Measurements from ENCODE around the genes RTRAF, BMP4 and SAMD4A.

- RRBS, result 1% methylated on average over 34 of the region's 65 CpGs
These were observed at the start of gene RTRAF for GRCh38 chr14:51989455-51990595. Gene RTRAF (plus strand): TSS chr14:51989546.

- RRBS, result no CpG with 5 or more reads among the region's 3 CpGs
These were observed 23.9 kb downstream of the RTRAF start for GRCh38 chr14:52013252-52013566.

- RRBS, result no CpG with 5 or more reads among the region's 5 CpGs
These were observed 38.5 kb downstream of the PTGER2 start for GRCh38 chr14:52352521-52353027.

DNA sequence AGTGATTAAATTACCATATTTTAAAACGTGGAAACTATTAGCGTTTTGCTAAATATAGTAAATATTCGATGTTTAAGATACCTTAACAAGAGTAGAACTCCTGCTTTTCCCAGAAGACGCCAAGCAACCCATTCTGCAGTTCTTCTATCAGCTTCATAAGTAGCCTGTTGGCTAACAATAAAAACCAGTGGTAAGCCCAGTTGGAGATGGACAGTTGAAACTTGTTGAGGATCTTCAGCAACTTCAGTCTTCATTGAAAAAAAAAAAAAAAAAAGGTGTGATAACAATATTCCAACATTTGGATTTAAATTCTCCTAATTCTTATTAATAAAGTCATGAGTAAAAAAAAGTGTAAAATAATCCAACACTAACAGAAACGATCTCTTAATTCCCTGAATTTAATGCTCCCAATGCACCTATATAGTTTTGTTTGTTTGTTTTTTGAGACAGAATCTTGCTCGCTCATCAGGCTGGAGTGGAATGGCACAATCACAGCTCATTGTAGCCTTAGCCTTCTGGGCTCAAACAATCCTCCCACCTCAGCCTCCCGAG, 61.5 kb downstream of the TXNDC16 start:
- RRBS, result no CpG with 5 or more reads among the region's 7 CpGs

GRCh38 chr14:52642291-52643330, 52.7 kb downstream of the ERO1A start:
- RRBS, result no CpG with 5 or more reads among the region's 6 CpGs

DNA sequence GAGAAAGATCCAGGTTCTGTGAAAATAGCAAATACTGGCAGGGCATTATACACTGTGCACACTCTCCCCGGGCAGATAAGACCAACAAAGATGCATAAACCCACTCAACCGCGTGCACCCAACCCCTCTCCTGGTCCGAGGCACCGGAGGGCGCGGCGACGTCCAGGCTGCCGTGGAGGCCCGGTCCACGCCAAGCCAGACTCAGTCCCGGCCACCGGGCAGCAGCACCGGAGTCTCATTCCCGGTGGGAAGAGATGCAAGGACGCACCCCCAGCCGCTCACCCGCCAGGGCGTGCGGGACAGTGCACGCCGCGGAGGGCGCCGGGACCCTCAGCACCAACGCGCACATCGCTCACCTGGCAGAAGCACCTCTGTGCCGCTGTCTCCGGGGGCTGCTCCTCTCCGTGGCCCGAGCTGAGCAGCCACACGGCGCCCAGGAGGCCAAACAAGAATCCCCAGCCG, 315 bp downstream of the ERO1A start:
- RRBS, result 1% methylated on average over 28 of the region's 36 CpGs

DNA sequence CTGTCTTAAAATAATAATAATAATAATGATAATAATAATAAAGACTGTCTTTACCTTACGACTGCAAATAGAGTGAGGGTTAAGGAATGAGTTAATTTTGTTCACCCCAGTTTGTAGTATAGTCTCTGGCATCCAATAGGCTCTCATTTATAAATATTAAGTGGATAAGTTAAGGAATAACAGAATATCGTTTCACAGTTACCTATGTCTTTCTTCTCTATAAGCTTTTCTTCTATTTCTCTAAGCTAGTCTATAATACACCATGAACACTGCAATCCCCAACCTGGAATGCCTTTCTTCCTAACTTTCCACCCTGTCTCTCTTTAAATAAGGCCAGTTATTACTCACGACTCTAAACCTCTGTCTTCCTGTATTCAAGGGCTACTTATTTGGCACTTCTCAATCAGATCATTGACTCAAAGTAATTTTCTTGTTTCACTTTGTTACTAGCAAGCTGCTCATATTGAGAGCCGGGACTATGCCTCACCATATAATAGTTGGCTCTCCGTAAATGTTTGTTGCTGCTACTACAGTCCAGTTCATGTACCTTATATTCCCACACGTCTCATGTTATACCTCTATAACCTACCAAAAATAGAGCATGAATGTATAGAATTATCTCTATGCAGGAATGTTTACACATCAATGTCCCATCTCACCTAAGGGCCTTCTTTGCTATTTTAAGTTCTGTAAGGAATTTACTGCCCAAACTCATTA, 13.5 kb downstream of the FERMT2 start:
- RRBS, result no CpG with 5 or more reads among the region's 6 CpGs

- RRBS, result no CpG with 5 or more reads among the region's 13 CpGs
These were observed 1.4 kb upstream of the FERMT2 start for GRCh38 chr14:52951998-52952809.

DNA sequence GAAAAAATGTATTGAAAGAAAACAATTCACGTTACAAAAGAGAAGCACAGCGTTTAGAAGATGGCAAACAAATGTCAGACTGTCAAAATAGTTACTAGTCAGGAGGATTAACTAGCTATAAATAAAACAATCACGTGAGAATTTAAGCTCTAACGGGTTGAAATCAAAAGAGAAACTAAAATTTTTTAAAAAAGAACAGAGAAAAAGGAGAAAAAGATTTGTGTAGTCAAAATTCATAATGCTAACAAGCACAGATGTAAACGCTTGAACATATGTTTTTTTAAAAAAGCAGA, 26.4 kb downstream of the DDHD1 start:
- RRBS, result no CpG with 5 or more reads among the region's 5 CpGs

DNA sequence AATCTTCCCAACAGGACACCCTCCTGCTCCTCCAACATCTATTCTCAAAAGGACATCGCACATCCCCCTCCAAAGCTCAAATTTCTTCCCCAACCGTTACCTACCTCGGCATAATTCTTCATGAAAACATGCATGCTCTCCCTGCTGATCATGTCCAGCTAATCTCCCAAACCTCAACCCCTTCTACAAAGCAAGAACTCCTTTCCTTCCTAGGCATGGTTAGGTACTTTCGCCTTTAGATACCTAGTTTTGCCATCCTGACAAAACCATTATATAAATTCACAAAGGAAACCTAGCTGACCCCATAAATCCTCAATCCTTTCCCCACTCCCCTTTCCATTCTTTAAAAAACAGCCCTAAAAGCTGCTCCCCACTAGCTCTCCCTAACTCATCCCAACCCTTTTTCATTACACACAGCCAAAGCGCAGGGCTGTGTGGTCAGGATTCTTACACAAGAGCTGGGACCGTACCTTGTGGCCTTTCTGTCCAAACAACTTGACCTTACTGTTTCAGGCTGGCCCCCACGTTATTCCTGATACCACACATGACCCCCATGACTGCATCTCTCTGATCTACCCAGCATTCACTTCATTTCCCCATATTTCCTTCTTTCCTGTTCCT, 21.2 kb downstream of the DDHD1 start:
- RRBS, result no CpG with 5 or more reads among the region's 7 CpGs

DNA sequence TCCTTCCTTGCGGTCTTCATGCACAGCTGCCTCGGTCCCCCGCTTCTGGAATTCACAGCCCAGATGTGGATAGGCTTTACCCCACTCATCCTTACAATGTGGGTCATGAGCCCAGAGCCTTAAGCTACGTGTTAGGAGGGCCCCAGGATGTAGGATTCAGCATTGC, 239 bp upstream of the DDHD1 start:
- RRBS, result no CpG with 5 or more reads among the region's 4 CpGs

DNA sequence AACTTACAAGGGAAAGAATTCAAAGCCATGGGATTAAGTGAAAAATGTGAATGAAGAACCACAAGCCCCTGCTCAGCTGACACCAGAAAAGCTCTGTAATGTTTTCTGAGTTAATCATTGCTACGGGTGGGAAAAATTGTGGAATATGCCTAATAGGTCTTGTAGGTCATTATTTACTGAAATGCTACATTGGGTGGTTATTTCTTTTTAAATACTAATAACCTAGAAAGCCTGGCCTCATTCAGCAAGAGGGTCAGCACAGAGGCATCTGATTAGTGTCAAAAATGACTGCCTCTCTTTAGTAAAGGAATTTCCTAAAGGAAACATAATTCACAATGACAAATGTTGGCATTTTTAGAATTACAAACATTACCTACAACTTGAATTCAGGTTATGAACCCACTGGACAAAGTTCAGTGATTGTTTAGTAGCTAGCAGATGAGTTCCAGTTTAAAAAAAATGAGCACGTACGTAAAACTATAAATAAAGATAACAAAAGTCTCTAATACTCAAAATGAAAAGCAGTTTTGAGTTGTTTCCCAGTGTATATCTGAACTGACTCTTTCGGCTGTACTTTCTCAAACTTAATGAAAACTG, 75.3 kb downstream of the BMP4 start:
- RRBS, result no CpG with 5 or more reads among the region's 4 CpGs

DNA sequence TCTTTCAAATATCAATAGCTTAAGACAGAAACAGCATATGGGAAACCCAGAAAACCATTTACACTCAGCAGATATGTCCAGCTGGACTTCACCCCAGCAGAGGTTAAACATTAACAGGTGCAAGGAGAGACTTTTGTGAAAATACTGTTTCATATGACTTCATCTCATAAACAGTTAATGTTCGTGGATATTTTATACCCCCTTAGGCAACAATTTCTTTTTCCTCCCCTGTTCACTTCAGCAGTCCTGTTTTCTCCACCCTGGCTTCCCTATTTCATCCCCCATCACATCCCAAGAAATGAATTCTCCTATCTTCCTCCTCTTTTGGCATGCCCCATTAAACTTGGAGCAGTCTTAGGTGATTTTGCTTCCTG, 68.0 kb downstream of the BMP4 start:
- RRBS, result no CpG with 5 or more reads among the region's 1 CpG

GRCh38 chr14:53949680-53950703, 6.6 kb downstream of the BMP4 start:
- RRBS, result 79% methylated on average over 4 of the region's 25 CpGs

DNA sequence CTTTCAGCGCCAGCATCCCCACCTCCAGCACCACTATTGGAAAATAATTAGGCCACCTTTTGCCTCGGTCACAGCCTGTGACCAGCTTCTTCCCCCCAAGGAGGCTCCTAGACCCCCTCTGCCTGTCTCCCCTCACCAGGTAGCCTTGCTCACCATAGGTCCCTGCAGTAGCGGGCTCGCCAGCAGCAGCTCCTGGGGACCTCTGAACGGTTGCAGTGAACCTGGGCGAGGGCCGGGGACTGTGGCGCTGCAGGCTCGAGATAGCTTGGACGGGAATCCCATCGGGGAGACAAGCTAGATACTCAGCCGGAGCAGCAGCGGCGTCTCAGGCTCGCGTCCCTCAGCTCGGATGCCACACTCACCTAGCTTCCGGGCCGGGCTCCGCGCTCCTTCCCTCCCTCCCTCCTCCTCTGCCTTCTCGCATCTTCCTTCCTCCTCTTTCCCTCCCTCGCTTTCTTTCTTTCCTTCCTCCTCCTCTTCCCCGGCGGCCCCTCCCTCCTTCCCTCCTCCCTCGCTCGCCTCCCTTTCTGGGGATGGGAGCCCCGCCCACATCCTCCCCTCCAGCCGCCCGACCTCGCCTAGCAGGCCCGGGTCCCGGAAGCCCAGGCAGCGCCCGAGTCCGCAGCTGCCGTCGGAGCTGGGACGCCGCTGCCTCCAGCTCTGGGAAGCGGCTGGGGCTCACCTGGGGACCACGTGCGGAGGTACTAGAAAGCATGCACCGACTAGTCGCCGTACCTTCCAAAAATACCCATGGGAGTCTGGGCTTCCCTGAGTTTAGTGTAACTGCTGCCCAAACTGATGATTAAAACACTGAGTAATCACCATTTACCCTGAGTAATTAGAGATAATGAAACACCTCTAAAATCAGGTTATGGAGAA, at the start of gene BMP4:
TSS of gene BMP4 (minus strand) at position 429 of the 879 bp plus-strand sequence.
- RRBS, result 2% methylated on average over 17 of the region's 46 CpGs

GRCh38 chr14:54349121-54349709, 47.6 kb upstream of the CDKN3 start:
- RRBS, result no CpG with 5 or more reads among the region's 21 CpGs

GRCh38 chr14:54367008-54367498, 29.8 kb upstream of the CDKN3 start:
- RRBS, result no CpG with 5 or more reads among the region's 7 CpGs

- RRBS, result no CpG with 5 or more reads among the region's 6 CpGs
These were observed 5.6 kb downstream of the CNIH1 start for GRCh38 chr14:54435384-54436116.

- RRBS, result 6% methylated on average over 39 of the region's 90 CpGs
These were observed 1.3 kb upstream of the SAMD4A start for GRCh38 chr14:54565445-54566300.

DNA sequence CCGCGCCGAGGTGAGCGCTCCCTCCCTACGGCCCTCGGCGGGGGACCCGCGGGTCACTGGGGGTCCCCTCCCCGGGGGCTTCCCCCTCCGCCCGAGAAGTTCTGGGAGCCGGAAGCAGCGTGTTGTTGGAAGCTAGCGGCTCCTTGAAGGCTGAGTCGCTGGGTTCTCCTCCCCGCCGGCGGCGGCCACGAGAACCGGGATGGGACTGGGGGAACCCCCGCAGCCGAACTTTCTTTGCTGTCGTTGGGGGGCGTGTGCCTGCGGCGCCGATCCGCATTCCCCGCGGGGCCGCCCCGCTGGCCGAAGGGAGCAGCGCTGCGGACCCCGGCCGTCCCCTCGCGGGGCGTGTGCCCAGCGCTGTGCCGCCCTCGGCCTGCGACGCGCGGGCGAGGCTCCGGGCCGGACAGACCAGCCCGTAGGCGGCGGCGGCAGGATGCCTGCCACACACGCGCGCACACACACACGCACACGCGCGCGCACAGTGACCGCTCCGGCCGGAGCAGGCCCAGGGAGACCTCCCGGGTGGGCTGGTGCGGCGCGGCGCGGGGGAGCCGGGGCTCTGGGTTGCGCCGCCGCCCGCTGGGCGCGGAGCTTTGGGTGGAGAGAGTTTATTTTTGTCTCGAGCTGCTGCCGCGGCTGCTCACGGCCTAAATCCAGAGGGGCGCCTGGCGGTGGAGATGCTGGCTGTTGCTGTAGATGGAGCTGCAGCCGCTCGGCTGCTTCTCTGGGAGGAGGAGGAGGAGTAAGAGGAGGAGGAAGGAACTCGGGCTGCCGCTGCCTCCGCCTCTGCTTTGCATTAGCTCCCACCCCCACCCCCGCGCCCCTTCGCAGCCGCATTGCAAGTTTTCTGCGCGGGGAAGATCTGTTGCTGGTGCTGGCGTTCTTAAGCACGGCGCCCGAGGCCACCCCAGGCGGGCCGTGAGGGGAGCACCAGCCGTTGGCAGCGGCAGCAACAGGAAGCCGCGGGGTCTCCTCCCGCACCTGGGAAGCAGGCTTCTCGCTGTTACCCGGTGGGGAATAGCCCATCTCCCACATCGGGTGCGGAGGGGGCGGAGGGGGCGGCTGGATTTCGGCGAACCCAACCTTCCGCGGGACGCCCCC, at the start of gene SAMD4A:
TSS of gene SAMD4A (plus strand) at position 828 of the 1,101 bp plus-strand sequence.
- RRBS, result 4% methylated on average over 30 of the region's 119 CpGs